Frontal cortex (tissue), 2 donors: ENCODE measurements around a stretch of chr5.

DNA sequence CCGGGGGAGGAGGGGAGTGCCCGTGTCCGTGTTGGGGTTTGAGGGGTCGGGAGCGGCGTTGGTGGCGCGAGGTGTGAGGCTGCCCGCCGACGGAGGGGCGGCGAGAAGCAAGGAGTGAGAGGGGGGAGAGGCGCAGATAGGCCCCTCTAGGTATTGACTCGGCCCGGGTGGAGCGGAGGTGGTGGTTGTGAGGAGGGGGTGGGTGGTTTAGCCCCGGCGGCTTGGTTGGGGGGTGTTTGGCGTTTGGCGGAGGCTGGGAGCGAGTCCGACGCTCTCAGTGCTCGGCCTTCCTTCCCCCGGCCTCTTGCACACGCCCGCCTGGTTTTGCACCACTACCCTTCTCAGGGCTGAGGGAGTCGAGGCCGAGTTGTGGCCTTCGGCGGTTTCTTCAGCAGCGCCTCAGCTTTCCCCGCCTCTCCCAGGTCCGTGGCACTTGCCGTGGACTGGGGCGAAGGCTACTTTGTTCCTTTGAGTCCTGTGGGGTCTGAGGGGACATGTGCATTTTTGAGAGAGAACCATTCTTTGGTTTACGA lies 451 bp downstream of the GPBP1 start:
- RAMPAGE, long total RNA, result no peak

GRCh38 chr5:57906743-57907051 lies 424.1 kb upstream of the ACTBL2 start:
- RAMPAGE, long total RNA, result no peak

DNA sequence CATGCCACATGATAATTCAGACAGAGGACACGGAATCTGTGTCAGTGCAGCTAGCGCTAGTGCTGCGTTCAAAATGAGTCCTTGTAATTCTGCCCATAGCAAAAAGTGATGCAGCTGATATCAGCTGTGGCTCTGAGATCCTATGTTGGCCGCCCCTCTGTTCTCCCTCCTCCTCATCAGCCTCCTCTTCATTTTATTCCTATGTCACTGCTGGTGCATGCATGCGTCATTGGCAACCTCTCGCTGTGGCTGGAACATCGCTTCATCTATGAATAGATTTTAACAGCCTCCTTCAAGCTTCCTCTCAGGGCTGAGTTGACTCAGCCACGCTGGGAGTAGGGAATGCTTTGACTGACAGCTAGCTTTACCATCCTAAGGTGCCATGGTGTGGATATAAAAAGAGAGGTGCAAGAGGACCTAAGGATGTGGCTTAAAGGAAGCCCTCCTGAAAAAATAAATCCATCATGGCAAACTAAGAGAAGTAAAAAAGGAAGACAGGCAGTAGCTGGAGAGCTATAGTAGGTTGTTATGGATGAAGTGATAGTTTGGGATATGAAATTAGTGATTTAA lies 303.5 kb downstream of the PLK2 start:
- RAMPAGE, long total RNA, result no peak

- RAMPAGE, long total RNA, result no peak
Observed at GRCh38 chr5:58456946-58457532, 2.8 kb downstream of the PLK2 start.

- RAMPAGE, long total RNA, result no peak
Observed at GRCh38 chr5:59086255-59086793, 503.4 kb downstream of the RAB3C start.

GRCh38 chr5:59095519-59095976 lies 512.7 kb downstream of the RAB3C start:
- RAMPAGE, long total RNA, result no peak

DNA sequence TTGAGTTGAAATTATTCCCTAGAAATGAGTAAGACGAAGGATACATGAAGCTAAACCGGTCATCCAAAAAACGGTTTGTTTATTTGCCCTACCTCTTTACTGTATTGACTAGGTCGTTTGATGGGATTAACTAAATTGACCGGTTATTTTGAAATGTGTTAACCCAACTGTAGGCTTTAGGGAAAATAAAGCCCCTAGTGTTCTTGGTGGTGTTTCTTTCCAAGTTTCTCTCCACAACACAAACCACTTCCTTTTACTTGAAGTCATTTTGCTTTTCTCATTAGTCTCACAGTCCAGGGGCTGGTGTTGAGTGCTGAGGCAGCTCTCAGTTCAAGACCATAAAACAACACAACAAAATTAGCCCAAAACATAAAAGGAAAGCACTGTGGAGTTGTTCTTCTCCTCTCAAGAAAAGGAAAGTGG lies 569.7 kb downstream of the RAB3C start:
- RAMPAGE, long total RNA, result no peak

GRCh38 chr5:59356711-59357258 lies 536.7 kb downstream of the PDE4D start:
- RAMPAGE, long total RNA, result no peak

DNA sequence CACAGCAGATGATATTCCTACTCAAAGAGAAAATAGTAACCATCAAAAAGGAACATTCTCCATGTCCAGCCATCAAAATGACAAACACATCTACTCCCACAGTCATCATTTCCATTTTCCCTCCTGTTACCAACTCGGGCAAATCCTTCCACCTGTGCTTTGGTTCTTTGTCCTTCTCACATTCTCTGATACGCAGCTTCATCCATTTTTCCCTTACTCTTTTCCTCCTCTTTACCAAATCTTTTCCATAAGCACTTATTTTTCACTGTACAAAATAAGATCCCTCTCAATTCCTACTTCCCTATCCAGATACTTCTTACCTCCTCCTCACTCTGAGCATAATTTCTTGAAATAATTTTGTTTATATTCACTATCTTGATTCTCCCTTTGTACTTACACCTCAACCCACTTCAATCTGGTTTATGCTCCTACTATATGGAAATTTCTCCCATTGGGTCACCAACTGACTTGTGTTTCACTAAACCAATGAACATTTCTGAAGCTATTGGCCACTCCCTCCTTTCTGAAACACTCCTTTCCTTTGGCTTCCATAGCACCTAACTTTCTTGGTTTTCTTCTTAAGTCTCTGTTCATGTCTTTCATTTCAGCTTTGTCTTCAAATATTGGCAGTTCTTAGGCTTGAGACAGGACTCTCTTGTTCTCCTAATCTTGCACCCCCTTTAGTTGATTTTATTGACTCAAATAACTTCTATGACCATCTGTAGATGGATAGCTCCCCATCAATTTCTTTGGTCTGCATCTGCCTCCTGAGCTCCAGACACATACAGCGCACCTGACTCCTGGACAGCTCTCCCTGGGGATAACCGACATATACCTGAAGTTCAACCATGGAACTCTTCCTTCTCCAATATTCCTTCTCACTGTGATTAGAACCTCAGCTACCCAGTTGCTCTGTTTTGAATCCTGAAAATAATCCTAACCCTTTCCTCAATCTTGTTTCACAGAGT lies 442.6 kb downstream of the PDE4D start:
- RAMPAGE, long total RNA, result no peak

GRCh38 chr5:59543842-59544509 lies 349.6 kb downstream of the PDE4D start:
- RAMPAGE, long total RNA, result no peak

- RAMPAGE, long total RNA, result no peak
Observed at GRCh38 chr5:59585445-59585862, 308.1 kb downstream of the PDE4D start.

- RAMPAGE, long total RNA, result no peak
Observed at GRCh38 chr5:59745253-59746134, 148.0 kb downstream of the PDE4D start.

DNA sequence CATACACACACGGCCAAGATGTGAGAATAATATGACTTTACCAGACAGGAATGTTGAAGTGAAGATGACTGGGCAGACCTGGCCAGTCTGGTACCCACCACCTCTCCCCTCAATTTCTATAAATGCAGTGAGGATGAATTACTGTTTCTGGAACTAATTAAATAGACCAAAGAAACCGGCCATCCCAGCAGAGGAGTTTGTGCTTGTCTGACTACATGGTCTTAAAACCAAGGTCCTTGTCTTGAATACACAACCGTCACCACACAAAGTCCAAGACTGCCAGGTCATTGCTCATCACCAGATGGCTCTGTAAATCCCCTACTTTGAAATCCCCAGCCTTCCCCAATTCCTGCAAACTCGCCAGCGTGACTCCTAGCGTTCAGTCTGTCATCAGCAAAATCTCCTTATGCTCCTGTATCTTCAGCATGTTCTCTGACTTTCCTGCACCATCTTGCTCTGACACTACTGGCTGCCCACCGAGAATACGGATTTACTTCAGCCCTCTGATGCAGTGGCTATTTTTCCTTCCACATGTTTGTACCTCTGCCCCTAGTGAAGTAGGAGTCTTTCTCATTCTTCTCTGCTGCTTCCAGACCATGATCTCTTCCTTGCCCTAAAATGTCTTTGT lies 147.1 kb downstream of the PDE4D start:
- RAMPAGE, long total RNA, result no peak

- RAMPAGE, long total RNA, result no peak
Observed at GRCh38 chr5:59789861-59790308, 103.6 kb downstream of the PDE4D start.

- RAMPAGE, long total RNA, result no peak
Observed at GRCh38 chr5:59965129-59965866, 71.8 kb upstream of the PDE4D start.

GRCh38 chr5:60196553-60196909 lies 303.0 kb upstream of the PDE4D start:
- RAMPAGE, long total RNA, result no peak

DNA sequence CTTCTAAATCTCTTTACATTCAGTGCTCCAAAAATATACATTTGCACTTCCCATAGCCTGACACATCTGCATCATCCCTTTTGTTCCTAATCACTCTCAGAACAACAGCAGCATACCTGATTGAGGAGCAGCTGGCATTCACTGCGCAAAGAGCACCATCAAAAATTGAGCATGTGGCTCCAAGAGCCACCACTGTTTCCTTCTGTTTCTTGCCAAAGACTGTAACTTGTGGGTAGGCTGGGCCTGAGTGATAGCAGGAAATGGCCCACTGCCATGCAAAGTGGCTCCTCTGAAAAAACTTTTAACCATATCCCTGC lies 355.2 kb upstream of the PDE4D start:
- RAMPAGE, long total RNA, result no peak

- RAMPAGE, long total RNA, result no peak
Observed at GRCh38 chr5:61328163-61328696, 3.8 kb upstream of the ZSWIM6 start.

DNA sequence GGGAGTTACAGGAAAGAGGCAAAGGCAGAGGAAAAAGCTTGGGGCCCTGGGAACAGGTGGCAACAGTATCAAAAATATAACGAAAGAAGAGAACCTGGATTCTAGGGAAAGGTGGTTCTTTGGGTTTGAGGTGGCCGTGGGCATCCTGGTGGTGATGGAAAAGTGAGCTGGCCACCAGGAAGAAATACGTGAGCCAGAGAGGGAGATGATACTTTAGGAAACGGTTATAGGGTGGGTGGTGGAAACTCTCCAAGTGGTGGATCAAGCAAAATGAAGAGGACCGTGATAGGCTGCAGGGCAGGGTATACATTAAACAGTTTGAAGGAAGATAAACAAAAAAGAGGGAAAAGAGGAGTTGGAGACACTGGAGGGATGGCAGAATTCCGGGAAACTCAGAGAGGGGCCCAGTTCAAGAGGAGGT lies 2.7 kb upstream of the ZSWIM6 start:
- RAMPAGE, long total RNA, result no peak

GRCh38 chr5:61429158-61430120 lies 97.4 kb downstream of the ZSWIM6 start:
- RAMPAGE, long total RNA, result no peak